Melanocyte of skin (primary cell): ENCODE results near the genes CERT1, ANKDD1B and AGGF1.

- CAGE, long polyA plus RNA, 2 experiments, result no peak in any of the 2 experiments
Measured at GRCh38 chr5:75511532-75512461, at the start of gene CERT1. Gene CERT1, minus strand, starts transcription at chr5:75511629.

DNA sequence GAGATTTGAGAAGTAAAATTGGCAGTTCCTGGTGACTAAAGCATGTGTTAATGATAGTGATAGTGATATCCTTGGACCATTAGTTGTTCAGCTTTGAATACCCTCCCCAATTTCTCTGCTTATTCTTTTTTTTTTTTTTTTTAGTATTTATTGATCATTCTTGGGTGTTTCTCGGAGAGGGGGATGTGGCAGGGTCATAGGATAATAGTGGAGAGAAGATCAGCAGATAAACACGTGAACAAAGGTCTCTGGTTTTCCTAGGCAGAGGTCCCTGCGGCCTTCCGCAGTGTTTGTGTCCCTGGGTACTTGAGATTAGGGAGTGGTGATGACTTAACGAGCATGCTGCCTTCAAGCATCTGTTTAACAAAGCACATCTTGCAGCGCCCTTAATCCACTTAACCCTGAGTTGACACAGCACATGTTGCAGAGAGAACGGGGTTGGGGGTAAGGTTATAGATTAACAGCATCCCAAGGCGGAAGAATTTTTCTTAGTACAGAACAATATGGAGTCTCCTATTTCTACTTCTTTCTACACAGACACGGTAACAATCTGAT, 469 bp upstream of the ANKDD1B start:
- CAGE, long polyA plus RNA, 2 experiments, result no peak in any of the 2 experiments

- CAGE, long polyA plus RNA, 2 experiments, result no peak in any of the 2 experiments
Measured at GRCh38 chr5:75611262-75612058, at the start of gene ANKDD1B. Gene ANKDD1B, plus strand, starts transcription at chr5:75611453.

- CAGE, long polyA plus RNA, 2 experiments, result no peak in any of the 2 experiments
Measured at GRCh38 chr5:76204676-76205050, 121.5 kb downstream of the SV2C start.

- CAGE, long polyA plus RNA, 2 experiments, result no peak in any of the 2 experiments
Measured at GRCh38 chr5:76387880-76388127, 15.3 kb upstream of the IQGAP2 start.

DNA sequence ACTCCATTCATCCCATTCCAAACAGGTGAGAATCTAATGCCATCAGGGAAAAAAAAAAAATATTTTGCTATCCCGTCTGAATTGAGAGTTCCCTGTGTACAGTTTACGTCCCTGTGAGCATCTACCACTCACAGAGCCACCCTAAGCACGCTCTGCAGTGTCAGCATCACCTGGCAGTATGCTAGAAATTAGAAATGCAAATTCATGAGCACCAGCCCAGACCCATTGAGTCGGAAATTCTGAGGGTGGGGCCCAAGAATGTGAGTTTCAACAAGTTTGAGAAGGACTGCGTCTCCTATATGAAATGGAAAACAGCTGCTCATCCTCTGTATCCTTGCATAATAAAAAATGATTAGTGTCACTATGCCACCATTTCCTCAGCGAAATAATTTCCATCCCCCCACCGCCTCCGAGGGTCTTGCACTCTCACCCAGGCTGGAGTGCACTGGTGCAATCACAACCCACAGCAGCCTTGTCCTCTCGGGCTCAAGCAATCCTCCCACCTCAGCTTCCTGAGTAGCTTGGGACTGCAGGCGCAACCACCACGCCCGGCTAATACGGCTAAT, 1.3 kb upstream of the IQGAP2 start:
- CAGE, long polyA plus RNA, 2 experiments, result no peak in any of the 2 experiments

GRCh38 chr5:76426517-76426962, 23.5 kb downstream of the IQGAP2 start:
- CAGE, long polyA plus RNA, 2 experiments, result no peak in any of the 2 experiments

DNA sequence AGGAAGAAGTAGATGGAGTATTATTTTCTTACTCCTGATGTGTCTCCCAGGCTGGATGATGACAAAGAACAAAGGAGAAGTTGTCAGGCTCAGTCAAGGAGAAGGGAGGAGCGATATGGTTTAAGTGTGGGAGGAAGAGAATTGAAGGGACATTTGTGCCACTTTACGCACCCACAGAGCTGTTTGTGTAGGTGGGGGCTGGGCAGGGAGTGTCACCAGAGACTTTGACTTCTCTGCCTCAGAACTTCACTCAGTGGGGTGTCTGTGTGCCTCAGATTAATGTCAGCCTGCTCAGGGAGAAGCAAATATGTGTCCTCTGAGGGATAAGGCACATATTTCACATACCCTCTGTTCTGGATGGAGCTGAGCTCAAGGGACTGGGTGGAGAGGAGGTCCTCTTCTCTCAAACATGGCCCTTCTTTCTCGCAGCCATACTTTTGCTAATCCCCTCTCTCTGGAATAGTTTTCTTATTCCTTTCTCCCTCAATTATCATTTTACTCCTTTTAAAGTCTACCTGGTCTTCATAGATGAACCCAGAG, 76.9 kb downstream of the IQGAP2 start:
- CAGE, long polyA plus RNA, 2 experiments, result no peak in any of the 2 experiments

DNA sequence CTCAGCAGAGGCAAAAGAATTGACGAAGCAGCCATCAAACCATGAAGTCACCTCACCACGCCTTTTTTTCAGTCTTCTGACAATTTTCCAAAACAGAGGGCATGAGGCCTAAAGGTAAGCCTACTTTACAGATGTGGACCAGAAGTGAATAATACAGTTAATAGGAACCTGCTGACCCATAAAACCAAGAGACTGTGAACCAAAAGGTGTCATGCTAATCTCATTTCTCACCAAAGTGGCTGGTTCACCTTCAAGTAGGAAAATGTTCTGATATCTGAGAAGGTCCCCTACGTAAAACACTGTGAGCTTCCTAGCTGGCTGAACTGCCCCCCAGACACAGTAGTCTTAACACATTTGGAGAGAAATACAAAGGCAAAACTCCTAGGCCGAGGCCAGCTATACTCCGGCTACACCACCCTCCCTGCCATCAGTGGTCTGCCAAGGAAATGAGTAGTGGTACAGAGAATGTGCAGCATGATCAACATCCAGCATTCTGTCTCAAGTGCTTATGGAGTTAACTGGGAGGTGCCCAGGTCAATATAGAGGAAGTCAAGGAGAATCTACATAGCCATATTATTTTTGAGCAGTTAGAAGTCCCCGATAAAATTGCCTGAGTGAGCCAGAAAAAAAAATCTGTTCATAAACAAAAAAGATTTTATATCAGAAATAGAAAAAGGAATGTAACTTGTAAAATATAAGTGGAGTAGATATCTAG, 19.4 kb upstream of the F2RL2 start:
- CAGE, long polyA plus RNA, 2 experiments, result no peak in any of the 2 experiments

GRCh38 chr5:76807152-76807615, 11.6 kb upstream of the F2RL1 start:
- CAGE, long polyA plus RNA, 2 experiments, result no peak in any of the 2 experiments

- CAGE, long polyA plus RNA, 2 experiments, result no peak in any of the 2 experiments
Measured at GRCh38 chr5:77030099-77031065, at the start of gene AGGF1. Gene AGGF1, plus strand, starts transcription at chr5:77030404.

DNA sequence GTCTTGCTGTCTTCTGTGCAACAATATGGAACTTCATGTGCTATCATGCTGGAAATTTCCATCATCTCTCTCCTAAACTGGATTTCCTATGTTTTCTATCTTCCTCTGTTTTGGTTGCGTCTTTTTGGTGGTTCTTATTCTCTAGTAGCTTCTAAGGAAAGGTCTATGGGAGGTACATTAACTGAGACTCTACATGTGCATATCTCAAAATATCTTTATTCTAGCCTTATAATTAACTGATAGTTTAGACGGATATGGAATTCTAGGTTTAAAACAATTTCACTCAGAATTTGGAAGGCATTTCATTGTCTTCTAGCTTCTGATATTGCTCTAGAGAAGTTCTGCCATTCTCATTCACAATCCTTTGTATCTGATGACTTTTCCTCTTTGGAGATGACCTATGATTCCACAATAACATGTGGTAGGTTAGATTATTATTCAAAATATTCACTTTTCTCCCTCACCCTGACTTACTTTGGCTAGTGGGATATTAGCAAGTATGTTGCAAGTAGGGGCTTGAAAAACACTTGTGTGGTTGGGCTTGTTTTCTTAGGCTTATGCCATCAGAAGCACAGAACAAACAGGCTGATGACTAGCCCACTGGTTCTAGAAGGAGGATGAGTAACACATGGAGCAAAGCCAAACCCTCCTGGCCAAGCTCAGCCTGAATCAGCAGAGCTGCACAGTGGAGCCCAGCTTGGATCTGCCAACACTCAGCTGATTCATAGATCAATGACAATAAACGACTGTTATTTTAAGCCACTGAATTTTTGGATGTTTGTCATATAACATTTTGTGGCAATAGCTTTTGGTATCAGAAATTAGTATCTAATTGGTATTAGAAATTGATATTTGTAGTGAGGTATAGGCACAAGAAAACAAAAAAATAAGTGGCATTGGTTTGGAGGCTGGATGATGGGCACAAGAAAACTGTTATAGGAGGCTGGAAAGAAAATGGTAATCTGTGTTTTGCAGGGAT, 45.9 kb upstream of the ZBED3 start:
- CAGE, long polyA plus RNA, 2 experiments, result no peak in any of the 2 experiments

- CAGE, long polyA plus RNA, 2 experiments, result no peak in any of the 2 experiments
Measured at GRCh38 chr5:77844060-77844380, 67.9 kb upstream of the TBCA start.

GRCh38 chr5:77883684-77883931, 107.5 kb upstream of the TBCA start:
- CAGE, long polyA plus RNA, 2 experiments, result no peak in any of the 2 experiments

DNA sequence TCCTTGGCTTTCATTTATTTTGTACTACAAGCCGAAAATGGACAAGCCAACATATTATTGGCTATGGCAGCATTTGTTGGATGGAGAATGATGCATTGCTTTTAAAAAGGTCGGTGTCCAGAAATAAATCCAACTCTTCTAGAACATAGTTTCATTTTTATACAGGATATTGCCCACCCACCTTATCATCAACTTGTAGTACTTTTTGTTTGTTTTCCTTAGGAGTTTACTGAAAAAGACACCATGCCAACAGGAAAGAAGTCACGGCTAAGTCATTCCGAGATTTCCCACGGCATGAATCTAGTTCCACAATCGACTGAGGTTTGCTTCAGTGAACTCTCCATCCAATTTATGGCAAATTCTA, 237.6 kb downstream of the AP3B1 start:
- CAGE, long polyA plus RNA, 2 experiments, result no peak in any of the 2 experiments

- CAGE, long polyA plus RNA, 2 experiments, result no peak in any of the 2 experiments
Measured at GRCh38 chr5:78173741-78174059, 120.8 kb downstream of the AP3B1 start.

GRCh38 chr5:78483511-78484334, 123.3 kb downstream of the SCAMP1 start:
- CAGE, long polyA plus RNA, 2 experiments, result no peak in any of the 2 experiments

- CAGE, long polyA plus RNA, 2 experiments, result no peak in any of the 2 experiments
Measured at GRCh38 chr5:78506745-78507012, 141.9 kb downstream of the LHFPL2 start.

- CAGE, long polyA plus RNA, 2 experiments, result no peak in any of the 2 experiments
Measured at GRCh38 chr5:78544756-78545034, 103.9 kb downstream of the LHFPL2 start.

DNA sequence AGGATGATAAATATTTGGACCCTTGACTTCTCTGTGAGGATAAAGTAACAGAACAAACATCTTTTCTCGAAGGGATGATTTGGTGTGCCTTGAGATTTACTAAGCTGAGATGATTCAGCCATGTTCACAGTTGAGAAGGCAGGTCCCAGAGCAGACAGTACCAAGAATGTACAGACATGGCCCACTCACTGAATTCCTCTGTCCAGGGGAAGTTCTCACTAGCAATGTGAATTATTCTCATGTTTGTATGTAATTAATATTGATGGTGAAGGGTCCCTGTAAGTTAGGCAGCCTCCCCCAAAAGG, 47.4 kb downstream of the LHFPL2 start:
- CAGE, long polyA plus RNA, 2 experiments, result no peak in any of the 2 experiments